Epithelial cell of proximal tubule (primary cell): ENCODE data around the gene PYDC2.

DNA sequence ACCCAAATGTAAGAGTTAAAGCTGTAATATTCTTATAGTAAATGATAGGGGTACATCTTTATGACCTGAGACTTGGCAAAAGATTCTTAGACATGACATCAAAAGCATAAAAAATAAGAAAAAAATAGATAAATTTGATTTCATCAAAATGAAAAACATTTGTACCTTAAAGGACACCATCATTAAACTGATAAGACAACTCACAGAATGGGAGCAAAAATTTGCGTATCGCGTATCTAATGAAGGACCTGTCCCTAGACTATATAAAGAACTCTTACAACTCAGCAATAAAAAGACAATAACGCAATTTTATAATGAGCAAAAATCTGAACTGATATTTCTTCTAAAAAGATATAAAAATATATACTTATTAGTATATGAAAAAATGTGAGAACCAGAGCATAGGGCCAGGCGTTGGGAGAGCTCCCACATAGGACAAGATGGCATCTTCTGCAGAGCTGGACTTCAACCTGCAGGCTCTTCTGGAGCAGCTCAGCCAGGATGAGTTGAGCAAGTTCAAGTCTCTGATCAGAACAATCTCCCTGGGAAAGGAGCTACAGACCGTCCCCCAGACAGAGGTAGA, at the start of gene PYDC2:
PYDC2 (plus strand) TSS at position 441 of the 583 bp plus-strand sequence.
- RAMPAGE, long total RNA: no peak
- RRBS: no CpG with 5 or more reads among the region's 6 CpGs

GRCh38 chr3:192840845-192841372, 76.7 kb downstream of the MB21D2 start:
- RAMPAGE, long total RNA: no peak
- RRBS: no CpG with 5 or more reads among the region's 1 CpG

DNA sequence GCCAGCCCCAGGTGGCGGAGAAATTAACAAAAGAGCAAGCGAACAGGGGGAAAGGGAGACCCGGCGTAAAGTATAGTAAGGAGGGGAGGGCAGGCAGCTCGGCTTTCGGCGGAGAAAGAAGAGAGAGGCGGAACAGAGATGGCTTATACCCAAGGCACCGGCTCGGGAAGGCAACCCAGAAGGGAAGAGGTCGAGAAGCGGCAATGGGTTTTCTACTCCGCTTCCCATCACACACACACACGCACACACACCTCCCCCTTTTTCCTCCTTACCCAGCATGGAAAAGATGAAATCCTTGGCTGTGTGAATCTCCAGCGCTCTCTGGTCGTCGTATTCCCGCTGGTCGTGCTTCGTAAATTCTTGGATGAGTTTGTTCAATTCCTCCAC, 305 bp downstream of the MB21D2 start:
- RAMPAGE, long total RNA: no peak
- RRBS: 4% methylated on average over 5 of the region's 20 CpGs

- RAMPAGE, long total RNA: no peak
- RRBS: no CpG with 5 or more reads among the region's 20 CpGs
Measured at GRCh38 chr3:193841747-193843000, 249.2 kb downstream of the OPA1 start.

DNA sequence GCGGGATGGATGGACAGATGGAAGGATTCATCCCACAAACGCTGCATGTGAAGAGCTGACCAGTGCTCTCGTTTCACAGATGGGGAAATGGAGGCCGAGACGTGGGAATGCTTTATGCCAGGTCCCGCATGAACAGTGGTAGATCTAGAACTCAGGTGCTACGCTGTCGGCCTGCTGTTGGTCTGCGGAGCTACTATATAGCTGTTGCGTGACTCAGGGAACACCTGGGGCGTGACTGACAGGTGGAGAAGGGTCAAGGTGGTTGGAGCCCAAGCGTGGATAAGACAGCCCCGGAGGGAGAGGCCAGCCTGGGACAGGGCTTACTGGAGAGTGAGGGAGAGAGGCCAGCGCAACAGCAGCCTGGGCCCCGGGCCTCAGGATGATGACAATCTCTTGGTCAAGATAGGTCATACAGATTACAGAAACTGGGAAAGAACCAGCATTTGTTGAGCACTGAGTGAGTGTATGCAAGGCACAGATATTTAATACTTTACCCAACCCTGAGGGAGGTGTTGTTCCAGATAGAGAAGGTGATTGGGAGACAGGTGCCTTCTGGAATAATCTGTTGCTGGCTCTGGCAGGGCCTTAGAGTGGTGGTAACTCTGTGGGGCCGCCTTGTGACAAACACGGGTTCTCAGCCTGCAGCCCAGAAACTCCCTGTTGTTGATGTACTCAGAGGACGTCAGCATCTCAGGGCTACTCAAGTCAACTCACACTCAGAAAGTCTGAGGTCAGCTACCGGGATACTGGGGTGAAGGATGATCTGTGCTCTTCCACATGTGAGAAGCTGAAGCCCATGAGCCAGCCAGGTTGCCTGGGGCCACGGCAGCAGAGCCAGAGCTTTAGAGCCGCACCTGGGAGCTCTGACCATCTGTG, 265.5 kb upstream of the HES1 start:
- RAMPAGE, long total RNA: no peak
- RRBS: 66% methylated on average over 3 of the region's 21 CpGs

DNA sequence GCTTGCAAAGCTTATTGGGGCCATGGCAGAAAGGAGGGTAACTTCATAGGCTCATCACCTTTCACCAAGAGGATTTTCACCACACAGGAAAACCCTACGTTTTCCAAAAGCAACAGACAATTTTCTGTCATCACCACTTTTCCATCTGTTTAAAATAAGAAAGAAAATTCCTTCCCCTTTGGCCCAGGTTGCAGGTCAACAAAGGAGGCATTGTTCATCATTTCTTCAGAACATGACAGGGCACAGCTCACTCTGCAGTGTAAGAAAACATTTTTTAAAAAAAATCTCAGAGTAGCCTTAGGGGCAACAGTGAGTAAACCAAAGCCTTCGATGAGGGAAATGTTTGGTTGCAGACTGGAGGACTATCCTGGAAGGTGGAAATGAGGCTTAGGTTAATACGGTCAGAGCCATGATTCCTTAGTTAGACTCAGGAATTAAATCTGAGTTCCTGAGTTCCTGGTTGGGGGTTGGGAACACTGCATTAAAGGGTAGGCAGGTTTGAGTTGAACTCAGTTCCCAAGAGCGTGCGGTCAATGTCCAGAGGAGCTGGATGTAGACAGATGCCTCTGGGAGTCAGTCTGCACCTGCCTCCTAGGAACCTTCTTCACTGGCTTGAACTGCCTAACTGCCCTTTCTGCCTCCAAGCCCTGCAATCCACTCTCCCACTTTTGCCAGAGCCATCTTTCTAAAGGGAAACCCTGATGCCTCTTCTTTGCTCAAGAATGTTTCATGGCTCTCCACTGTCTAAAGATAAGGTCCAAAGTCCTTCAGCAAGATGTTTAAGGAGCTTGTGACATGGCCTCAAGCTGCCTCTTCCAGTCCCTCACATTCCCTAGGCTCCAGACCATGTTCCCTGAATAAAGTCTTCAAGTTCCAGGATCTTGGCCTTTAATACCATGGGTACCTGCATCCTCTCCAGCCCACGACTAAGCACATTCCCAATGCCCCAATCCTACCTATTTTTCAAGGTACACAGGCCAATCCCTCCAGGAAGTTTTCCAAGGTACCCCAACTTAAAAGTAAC, 3.2 kb upstream of the HES1 start:
- RAMPAGE, long total RNA: no peak
- RRBS: no CpG with 5 or more reads among the region's 6 CpGs

DNA sequence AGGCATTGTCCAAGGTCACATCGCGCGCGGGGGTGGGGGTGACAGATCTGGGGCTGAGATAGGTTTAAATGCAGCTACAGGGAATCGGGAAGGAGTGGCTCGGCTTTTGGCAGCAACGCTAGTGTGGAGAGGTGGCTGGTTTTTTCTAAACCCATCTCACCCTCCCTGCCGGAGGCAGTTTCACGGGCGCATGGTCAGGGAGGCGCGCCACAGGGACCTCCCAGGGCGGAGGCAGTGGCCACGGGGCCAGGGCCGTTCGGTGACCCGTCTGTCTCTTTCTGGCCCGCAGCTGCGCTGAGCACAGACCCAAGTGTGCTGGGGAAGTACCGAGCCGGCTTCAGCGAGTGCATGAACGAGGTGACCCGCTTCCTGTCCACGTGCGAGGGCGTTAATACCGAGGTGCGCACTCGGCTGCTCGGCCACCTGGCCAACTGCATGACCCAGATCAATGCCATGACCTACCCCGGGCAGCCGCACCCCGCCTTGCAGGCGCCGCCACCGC, 1.5 kb downstream of the HES1 start:
- RAMPAGE, long total RNA: no peak
- RRBS: under 1% methylated on average over 6 of the region's 37 CpGs

DNA sequence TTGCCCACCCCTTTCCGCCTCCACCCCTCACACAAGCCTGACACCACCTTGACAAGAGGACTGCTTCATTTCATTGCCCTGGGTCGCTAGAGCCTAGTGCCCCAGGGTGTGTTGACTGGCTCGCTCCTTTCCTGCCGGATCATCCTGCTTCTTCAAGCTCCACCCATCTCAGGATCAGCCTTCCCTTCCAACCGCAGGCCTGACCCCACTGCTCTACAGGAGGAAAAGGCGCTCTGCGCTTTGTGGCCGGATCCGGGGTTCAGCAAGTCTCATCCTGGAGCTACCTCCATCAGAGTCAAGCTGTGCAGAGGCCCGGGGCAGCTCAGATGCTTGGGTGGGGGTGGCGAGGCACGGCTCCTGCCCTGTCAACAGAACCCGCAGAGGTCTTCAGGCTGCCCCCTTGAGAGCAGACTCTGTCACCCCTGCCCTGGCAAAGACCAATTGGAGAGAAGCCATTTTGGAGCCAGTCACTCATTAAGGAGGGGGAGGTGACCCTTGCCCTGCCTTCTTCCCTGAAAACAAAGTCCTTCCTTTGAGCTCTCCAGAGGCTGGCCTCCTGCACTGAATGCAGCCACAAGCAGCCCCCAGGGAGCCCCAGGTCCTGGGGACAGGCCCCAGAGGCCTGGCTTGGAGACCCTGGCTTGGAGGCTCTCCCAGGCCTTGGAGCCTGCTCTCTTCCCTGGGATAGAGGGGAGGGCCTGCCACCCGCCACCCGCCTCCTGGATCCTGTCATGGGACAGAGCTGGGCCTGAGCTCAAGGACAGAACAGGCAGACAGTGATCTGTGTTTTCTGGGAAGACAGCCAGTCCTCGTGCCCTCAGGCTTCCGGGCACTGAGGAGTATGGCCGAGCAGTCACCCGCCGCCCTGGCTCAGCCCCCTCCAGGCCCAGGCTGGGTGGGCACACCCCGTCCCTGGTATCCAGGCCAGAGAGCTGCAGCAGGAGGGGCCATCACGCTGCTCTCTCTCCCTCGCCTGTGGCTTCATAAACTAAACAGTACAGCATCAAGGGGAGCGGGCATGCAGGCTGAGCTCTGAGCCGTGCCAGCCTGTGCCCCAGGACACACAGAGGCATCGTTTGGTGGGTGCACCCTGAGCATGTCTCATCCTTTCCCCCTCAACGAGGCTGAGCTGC, 80.2 kb downstream of the CPN2 start:
- RAMPAGE, long total RNA: no peak
- RRBS: 22% methylated on average over 2 of the region's 27 CpGs

GRCh38 chr3:194375507-194375972, 6.0 kb upstream of the LRRC15 start:
- RAMPAGE, long total RNA: no peak
- RRBS: no CpG with 5 or more reads among the region's 6 CpGs

DNA sequence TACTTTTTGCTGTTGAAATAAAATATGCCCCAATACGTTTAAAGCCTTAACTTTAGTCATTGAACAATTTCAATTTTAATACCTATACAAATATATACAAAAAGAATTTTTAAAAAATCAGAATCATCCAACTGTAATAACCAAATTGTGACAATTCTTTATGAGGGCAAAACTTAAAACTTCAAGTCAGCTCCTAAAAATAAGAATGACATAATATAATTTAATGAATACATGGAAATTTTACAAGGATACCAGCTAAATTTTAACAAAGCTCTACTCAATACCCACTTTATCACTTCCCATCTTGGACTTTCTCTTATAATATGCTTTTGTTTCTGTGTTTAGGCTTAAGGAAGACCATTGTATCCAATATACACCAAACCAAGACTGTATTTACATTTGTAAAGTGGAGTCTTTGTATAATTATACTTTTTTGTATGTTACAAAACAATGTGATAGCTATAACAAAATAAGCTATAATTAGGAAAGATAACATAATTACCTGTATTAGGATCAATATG, 16.9 kb downstream of the ATP13A3 start:
- RAMPAGE, long total RNA: no peak
- RRBS: no CpG with 5 or more reads among the region's 1 CpG

- RAMPAGE, long total RNA: no peak
- RRBS: no CpG with 5 or more reads among the region's 10 CpGs
Measured at GRCh38 chr3:194476487-194477564, 10.0 kb downstream of the ATP13A3 start.

DNA sequence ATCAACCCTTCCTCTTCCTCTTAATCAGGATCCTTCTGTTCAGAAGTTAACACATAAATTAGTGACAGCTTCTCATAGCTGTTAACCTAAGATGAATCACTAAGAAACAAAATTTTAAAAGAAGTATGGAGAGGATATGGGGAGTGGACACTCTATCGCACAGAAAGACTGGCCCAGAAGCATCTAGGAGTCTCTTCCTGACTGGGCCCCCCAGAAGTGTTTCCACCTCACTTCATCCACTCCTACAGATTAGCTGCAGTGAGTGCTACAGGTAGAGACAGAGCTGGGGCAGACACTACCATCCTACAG, 9.3 kb downstream of the ATP13A3 start:
- RAMPAGE, long total RNA: no peak
- RRBS: no CpG with 5 or more reads among the region's 1 CpG

- RAMPAGE, long total RNA: no peak
- RRBS: no CpG with 5 or more reads among the region's 2 CpGs
Measured at GRCh38 chr3:194497701-194498175, 10.9 kb upstream of the ATP13A3 start.

GRCh38 chr3:194574841-194575514, 58.2 kb downstream of the TMEM44 start:
- RAMPAGE, long total RNA: no peak
- RRBS: no CpG with 5 or more reads among the region's 13 CpGs

DNA sequence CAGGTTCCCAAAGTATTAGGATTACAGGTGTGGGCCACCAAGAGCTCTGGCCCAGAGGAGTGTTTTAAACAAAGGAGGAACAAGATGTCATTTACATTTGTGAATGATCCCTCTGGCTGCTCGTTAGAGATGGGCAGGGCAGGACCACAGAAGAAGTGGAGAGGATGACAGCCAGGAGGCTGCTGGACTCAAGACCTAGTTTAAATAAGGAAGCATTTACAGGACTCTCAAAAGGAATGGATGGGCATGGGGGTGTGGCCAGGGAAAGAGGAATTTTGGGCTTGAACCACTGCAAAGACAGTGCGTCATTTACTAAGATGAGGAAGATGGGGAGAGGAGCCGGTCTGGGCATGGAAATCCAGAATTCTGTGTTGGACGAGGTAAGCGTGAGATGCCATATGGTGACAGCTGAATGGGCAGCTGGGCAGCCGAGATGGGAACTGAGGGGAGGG, 24.4 kb downstream of the TMEM44 start:
- RAMPAGE, long total RNA: no peak
- RRBS: no CpG with 5 or more reads among the region's 6 CpGs

- RAMPAGE, long total RNA: no peak
- RRBS: no CpG with 5 or more reads among the region's 3 CpGs
Measured at GRCh38 chr3:194722670-194723188, 37.0 kb downstream of the FAM43A start.

GRCh38 chr3:194740822-194741728, 55.4 kb downstream of the FAM43A start:
- RAMPAGE, long total RNA: no peak
- RRBS: 21% methylated on average over 2 of the region's 21 CpGs

DNA sequence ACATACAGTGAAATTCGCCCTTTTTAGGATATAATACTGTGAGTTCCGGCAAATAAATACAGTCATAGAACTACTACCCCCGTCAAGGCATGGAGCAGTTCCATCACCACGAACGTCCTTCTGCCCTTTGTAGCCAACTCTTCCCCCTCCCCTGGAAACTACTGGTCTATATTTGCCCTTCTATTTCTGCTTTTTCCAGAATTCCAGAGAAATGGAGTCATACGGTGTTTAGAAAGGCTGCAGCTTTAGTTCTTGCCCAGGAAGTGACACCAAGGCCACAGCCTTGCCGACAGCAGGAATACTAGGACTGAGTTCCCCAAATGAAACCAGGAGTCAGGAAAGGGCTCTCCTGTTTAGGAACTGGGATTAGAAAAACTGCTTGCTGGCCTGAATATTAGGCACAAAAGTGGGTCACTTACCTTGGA, 291.2 kb downstream of the FAM43A start:
- RAMPAGE, long total RNA: no peak
- RRBS: no CpG with 5 or more reads among the region's 7 CpGs

DNA sequence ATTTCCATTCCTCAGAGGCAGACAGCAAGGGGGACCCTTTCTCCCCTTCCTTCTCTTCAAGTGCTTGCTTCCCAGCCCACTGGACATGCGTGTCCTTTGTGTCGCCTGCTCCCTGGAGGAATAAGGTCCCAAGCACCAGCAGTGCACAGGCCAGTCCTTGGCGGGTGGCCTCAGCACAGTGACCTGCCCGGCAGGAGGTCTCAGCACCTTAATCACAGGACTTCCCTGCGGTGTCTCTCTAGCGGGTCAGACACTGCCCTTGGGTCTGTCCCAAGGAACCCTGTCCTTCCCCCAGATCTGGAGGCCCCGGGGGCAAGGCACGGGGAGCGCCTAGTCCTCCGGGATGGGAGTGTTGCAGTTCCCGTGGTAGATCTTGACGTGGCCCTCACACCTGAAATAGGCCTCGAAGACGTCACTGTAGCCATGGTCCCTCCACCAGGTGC, 201.6 kb downstream of the XXYLT1 start:
- RAMPAGE, long total RNA: no peak
- RRBS: 100% methylated on average over 2 of the region's 14 CpGs

GRCh38 chr3:195087770-195088503, 183.0 kb downstream of the XXYLT1 start:
- RAMPAGE, long total RNA: no peak
- RRBS: no CpG with 5 or more reads among the region's 32 CpGs